Skin of body (tissue), 2 donors: Measurements from ENCODE around the gene EXD2.

DNA sequence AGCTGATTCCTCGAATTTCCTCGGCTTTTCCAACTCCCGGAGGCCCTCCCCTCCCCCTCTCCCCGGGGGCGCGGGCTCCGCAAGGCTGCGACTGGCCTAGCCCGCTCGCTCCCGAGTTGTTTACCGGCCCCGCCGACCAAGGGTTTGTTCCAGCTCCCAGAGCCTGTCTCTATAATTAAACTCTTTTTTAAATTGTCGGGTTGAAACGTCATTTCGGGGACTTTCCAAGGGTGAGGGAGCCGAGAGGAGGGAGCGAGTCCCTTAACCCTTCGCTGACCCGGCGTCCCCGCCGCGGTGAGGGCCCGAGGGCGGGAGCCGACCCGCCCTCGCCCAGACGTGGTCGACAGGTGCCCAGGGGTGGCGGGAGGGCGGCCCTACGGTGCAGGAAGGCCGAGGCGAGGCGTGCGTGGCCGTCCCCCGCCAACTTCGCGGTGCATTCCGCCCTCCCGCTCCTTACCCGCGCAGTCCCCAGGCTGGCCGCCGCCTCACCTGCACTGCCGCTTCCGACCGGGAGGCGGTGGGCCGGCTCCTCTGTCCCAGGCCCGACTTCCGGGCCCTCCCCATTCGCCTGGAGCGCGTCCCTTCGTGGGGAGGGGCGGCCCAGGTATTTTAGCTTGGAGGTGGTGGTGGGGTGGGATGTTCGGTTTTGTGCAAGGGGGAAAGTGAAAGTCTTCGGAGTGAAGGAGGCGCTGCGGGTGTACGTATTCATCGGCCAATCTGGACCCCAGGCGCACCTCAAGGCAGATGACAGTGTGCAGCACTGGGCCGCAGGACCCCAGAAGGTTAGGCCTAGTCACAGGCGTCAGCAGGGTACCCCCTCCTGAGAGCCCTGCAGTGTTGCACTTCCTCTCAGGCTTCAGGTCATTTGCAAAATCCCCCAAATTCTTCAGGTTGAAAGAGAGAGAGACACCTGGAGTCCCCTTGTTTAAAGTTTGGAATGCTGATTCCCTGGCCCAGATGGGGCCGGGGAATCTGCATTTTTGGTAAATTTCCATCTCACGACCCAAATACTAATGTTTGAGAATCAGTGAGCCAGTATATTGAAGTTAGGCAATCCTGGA is 3.0 kb upstream of the ZFP36L1 start:
- RAMPAGE, long total RNA, result no peak

- RAMPAGE, long total RNA, result no peak
Observed at GRCh38 chr14:68805423-68805857, 12.6 kb upstream of the ZFP36L1 start.

DNA sequence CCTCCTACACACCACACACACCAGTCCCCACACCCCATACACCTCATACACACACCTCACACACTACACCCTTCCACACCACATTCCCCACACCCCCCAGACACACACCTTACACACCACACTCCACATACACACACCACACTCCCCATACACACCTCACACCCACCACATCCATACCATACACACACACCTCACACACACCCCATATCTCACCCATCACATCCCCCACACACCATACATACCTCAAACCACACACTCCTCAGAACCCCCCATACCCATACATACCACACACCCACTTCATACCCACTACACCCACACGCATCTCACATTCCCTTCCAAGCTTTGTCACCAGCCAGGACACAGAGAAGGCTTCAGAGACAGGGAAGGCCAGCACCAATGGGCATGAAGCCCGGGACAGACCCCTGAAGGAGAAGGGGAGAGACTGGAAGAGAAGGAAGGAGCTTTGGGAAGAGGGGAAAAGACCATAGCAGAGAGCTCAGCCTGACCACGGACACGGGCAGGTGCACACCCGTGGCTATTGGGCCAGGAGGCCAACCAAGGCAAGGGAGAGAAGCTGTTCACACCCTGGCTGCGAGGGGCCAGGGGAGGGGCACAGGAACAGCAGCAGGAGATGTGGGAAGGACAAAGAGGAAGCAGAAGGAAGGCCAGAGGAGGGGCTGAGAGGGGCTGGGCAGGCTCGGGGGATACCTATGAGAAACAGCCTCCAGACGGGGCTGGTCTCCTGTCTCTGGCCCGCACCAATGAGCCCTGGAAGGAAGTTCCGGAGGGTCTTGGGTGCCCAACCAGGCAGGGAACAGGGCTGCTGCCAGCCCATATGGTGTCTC is 79.5 kb downstream of the ACTN1 start:
- RAMPAGE, long total RNA, result no peak

- RAMPAGE, long total RNA, result no peak
Observed at GRCh38 chr14:68971278-68971879, 7.7 kb downstream of the ACTN1 start.

- RAMPAGE, long total RNA, result no peak
Observed at GRCh38 chr14:68976085-68976991, 2.8 kb downstream of the ACTN1 start.

DNA sequence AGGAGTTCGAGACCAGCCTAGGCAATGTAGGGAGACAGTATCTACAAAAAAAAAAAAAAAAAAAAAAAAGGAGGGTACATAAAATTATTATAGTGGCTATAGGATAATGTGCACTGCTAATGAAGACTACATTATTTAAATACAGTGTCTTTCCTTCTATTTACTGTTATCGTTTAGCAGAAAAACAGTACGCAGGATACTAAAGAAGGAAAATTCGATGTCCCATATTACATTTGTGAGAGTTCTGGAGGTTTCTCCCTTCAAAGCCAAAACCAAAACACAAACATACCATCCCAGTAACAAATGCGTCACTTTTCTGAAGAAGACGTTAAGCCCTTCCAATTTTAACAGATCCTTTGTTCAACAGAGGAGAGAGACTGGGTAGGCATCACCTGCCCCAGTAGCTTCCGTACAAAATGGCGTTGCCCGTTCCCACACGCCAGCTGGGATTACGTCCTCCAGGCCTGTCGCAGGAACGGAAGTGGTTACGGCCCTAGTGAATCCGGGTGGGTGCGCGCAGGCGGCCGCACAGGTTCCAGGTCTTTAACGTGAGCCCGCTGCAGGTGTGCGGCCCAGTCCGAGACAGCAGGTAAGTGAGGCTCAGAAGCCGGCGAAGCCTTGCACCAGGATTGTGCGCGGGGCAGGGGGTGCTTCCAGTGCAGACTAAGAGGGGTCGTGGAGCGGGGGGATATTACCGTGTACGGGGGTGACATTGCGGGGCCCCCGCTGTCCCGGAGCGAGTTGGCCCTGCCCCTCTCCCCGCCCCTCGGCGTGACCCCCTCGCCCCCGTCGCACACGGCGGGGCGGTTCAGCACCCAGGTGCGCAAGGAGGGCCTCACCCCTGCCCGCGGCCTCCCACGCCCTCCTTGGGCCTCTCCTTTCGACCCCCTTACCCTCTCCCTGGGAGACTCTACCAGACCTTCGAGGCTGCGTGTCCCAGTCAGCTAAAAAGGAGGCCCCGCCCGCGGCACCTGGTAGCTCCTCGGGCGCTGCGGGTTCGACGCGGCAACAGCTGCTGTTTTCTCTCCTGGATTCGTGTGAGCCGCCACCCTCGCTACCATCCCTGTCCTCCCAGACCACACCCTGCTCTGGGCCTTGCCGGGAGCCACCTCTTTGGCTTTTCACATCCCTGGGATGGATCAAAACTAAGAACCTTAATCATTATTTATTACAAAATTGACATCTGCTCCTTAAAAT is at the start of gene EXD2:
EXD2 (plus strand) TSS at position 496 of the 1,197 bp plus-strand sequence.
- RAMPAGE, long total RNA, result no peak

DNA sequence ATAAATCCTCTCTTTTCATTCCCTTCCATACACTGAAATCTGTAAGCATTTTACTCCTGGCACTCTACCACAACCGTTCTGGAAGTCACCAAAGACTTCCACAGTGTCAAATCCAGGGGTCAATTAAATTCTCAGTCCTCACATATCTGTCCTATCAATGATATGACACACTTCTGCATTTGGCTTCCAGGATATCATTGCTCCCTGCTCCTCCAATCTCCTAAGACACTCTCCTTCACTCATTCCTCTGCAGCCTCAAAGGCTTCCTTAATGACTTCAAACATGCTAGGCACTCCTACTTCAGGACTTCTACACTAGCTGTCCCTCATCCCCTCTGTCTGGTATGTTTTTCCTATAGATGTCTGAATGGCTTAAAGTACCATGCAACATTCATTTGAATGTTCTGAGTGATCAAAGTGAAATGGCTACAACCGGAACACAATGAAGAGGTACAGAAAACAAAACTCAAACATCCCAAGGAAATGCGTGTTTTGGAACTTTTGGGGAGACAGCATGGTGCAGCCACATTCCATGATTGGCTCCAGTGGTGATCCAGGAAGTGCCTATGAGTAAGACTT is 12.3 kb downstream of the ERH start:
- RAMPAGE, long total RNA, result no peak

DNA sequence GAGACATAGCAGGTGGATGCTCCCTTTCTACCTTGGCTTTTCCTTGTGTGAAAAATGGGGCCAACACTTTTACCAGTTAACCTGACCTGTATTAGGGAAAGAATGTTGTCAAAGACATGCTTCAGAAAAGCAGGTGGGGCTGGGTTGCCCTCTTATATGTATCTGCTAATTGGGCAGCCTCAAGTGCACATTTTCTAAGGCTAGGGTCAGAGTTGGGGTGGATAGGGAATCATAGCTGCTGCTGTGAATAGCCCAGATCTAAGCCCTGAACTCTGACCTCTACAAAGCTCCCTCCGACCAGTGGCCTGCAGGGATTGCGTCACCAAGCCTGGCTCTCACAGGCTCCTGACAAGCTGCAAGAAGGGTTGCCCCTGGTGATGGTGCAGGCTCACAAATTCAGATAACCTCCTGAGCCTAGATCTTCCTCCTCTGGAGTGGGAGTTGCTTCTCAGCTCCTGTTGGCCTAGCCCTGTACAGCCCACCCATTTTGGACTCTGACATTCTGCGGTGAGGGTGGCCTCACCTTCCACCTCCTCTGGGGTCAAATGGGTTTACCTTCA is 5.2 kb upstream of the SUSD6 start:
- RAMPAGE, long total RNA, result no peak

- RAMPAGE, long total RNA, result no peak
Observed at GRCh38 chr14:69611074-69611265, 426 bp upstream of the SUSD6 start.

DNA sequence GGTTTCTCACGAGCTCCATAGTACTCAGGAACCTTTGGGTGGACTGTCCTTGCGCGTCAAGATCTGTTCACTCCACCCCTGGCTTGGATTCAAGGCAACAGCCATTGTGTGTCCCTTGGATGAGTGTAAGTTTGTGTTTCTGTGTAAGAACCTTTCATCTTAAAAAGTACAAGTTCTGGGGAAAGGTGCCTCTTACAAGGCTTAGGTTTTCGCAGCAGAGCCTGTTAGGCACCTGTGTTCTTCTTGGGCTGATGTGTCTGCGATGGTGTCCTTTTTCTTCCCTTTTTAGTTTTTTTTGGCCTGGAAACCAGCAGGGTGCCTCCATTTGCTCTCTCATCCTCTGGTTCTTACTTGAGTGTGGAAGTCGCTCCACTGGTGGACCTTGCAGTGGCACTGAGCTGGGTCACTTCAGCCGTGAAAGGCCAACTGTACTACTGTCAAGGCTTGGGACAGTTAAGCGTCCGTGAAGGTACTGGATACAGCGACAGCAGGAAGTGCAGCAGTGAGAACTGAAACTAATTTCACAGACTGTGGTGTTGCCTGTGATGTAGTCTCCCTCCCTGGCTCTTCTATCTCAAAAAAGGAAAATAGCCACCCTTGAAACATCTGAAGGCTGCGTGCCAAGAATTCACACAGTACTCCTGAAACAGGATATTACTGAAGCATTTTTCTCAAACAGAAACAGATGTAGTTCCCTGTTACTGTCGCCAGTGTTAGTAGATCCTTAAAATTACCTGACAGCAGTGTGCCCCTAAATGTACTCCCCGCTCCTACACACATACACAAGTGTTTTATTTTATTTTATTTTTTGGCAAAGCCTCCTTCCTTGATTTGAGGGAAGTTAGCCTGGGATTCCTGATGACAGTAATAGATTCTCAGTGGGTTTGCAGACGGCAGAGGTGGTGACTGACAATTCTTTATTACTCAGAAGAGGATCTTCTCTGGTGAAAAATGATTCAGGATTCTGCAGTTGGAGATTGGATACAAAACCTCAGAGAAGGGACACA is 4.1 kb downstream of the SUSD6 start:
- RAMPAGE, long total RNA, result no peak

DNA sequence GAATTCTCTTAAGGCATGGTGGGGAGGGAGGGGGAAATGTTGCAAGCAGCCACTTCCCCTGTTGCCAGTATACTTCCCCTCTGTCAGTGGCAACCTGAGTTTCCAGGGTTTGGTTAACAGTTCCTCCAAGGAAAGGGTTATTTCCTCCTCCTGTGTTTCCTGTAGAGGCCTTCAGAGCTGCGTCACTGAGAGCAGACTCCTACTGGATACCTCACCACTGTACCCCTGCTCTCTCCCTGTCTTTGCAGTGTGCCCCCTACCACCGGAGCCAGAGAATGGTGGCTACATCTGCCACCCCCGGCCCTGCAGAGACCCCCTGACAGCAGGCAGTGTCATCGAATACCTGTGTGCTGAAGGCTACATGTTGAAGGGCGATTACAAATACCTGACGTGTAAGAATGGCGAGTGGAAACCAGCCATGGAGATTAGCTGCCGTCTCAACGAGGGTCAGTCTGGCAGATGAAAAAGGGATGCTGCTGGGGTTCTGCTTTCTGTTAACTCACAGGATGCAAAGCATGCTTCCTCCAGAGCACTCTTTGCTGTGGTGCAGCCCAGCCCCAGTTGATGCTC is 63.7 kb upstream of the SRSF5 start:
- RAMPAGE, long total RNA, result no peak

DNA sequence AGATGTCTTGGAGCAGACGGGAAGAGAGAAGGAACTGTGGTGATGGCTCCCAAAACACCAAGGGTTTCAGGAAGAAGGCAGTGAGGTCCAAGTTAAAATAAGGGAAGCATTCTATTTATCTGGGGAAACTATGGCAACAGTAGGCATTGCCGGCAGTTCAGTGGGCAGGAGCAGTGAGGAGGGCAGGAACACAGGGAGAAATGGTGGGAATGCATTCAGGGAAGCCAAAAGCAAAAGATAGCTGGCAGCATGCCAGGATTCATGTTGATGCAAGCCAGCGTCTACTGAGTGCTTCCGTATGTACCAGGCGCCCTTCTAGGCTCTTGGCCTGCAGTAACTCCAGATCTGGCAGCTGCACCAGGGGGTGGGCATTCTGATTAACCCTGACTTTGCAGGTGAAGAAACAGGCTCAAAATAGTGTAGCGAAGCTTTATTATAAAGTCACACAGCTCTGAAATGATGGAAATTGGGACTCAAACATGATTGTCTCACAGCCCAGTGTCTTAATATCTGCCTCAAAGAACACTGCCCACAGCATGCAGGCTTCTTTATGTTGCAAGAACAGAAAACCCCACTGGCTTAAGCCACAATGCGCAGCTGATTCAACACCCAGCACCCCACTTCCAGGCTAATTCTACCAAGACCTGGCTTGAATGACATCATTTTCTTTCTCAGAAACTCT is 50.7 kb upstream of the SRSF5 start:
- RAMPAGE, long total RNA, result no peak

GRCh38 chr14:69717596-69718202 is 49.2 kb upstream of the SRSF5 start:
- RAMPAGE, long total RNA, result no peak

DNA sequence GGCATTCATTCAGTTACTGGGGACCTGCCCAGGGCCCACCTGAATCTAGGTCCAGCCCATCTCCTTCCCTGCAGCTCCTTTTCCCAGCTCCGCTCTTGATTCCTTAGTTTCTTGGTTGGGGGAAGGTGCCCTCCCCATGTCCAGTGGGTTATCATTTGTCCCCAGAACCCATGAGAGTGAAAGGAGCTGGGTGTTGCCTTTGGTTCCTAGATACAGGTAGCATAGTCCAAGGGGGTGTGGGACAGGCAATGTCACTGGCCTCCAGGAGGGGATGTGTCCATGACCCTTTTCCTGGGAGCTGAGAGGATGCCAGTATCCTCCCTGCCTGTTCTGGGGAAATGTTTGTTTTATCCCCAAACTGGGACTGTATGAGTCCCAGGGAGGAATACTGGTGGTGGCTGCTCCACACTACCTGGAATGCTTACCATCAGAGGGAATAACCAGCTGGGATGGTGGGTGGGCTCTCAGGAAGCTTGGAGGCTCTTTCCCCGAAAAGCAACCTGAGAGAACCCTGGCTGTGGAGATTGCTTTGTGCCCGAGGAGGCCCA is 521 bp upstream of the SLC10A1 start:
- RAMPAGE, long total RNA, result no peak

- RAMPAGE, long total RNA, result no peak
Observed at GRCh38 chr14:69937383-69937817, 58.2 kb downstream of the SMOC1 start.

DNA sequence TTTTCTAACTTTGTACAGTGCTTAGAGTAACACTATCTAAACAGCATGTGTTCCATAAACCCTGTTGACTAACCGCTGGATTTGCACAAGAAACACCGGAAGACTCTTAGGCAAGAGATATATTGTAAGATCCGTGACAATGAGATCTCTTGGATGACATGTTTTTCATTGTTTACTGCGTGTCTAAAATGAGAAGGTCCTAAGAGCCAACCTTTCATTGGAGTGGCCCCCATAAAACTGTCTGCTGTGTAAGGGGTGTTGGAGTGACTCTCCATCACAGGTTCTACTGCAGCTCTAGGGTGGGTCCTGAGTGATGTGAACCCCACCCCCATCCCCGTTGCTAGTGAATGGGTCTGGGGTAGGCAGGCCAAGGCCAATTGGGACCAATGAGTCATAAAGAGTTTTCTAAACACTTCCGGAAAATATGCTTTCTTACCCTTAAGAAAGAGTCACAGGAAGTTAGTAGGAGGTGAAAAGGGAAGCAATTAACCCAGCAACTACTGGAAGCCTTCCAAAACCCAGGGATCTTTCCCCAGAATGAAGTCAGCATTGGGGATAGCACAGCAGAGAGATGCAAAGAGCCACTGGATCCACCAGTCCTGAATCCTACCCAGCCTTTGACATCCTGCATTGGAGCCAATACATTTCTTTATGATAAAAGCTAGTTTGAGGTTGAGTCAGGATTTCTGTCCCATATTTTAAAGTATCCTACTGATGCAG is 24.2 kb upstream of the PCNX1 start:
- RAMPAGE, long total RNA, result no peak

- RAMPAGE, long total RNA, result no peak
Observed at GRCh38 chr14:70946686-70947216, 39.5 kb downstream of the PCNX1 start.

GRCh38 chr14:70973011-70973881 is 66.0 kb downstream of the PCNX1 start:
- RAMPAGE, long total RNA, result no peak

GRCh38 chr14:70977328-70977814 is 70.1 kb downstream of the PCNX1 start:
- RAMPAGE, long total RNA, result no peak

GRCh38 chr14:71321632-71322593 is 1.6 kb downstream of the SIPA1L1 start:
- RAMPAGE, long total RNA, result no peak